ENCODE results near the genes TSPY9, USP9Y, RBMY1D and RBMY1F.

DNA sequence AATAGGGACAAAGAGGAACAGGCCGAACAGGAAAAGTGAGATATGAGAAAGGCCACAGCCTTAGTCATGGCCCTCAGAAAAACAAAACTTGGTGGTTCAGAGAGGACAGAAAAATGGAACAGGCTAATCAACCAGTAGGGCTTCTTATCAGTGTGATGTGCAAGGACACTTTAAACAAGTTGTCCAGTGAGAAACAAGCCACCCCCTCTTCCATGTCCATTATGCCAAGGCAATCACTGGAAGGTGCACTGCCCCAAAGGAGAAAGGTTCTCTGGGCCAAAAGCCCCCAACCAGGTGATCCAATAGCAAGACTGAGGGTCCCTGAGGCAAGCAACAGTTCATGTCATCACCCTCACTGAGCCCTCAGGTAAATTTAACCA is 261.1 kb upstream of the AMELY start:
- PRO-cap, 2 experiments: no peak in any of the 2 experiments
- RAMPAGE, long total RNA, 4 experiments: no peak in any of the 4 experiments

- PRO-cap, 2 experiments: no peak in any of the 2 experiments
- RAMPAGE, long total RNA, 4 experiments: no peak in any of the 4 experiments
Measured at GRCh38 chrY:9486964-9487464, at the start of gene TSPY9. Gene TSPY9, plus strand, starts transcription at chrY:9487267.

DNA sequence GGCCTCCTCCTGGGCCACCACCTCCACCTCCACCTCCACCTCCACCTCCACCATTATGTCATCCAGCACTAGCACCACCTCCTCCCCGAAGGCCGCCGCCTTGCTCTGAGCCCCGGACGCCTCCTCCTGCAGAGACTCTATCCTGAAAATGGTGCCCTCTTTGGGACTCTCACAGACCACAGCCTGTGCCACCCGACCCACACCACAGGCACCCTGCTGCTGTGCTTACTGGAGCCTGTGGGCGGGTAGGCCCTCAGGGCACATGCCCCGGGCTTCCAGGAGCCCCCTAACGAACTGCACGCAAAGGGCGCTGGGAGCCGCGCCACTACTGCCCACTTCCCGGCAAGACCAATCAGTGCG is 541.2 kb downstream of the TSPY10 start:
- PRO-cap, 2 experiments: no peak in any of the 2 experiments
- RAMPAGE, long total RNA, 4 experiments: no peak in any of the 4 experiments

GRCh38 chrY:10832477-10832764 is 1304.7 kb downstream of the TSPY10 start:
- PRO-cap, 2 experiments: no peak in any of the 2 experiments
- RAMPAGE, long total RNA, 4 experiments: no peak in any of the 4 experiments

- PRO-cap, 2 experiments: no peak in any of the 2 experiments
- RAMPAGE, long total RNA, 4 experiments: no peak in any of the 4 experiments
Measured at GRCh38 chrY:12700993-12701370, at the start of gene USP9Y. Gene USP9Y, plus strand, starts transcription at chrY:12701231.

- PRO-cap, 2 experiments: no peak in any of the 2 experiments
- RAMPAGE, long total RNA, 4 experiments: no peak in any of the 4 experiments
Measured at GRCh38 chrY:15424680-15425434, 900.5 kb downstream of the NLGN4Y start.

DNA sequence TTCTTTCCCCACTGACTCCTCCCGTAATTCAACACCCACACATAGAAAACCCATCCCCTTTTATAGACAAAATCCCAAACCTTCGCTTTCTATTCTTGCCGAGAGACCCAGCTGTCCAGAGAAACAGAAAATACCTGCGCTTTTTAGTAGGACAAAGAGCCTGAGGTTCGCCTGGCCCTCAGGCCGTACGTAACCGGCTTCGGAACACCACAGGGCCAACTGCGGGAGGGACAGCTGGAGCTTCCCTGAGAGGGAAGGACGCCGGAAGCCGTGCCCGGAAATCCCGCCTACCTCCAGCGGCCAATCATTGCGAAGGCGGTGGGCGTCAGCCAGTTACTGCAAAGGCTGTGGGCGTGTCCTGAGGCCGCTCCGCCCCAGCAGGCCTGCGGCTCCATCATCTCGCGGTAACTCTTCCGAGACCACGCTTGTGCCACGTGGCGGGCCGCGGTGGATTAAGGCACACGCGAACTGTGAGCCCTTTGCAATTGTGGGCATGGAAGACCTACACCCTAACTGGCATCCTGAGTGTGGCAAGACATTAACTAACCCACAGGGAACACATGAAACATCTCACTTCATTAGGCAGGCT is at the start of gene RBMY1D:
TSS of gene RBMY1D (minus strand) at position 282 of the 589 bp plus-strand sequence.
- PRO-cap, 2 experiments: no peak in any of the 2 experiments
- RAMPAGE, long total RNA, 4 experiments: no peak in any of the 4 experiments

GRCh38 chrY:22182722-22183182 is at the start of gene RBMY1F:
Gene RBMY1F, minus strand, starts transcription at chrY:22182923.
- PRO-cap, 2 experiments: no peak in any of the 2 experiments
- RAMPAGE, long total RNA, 4 experiments: no peak in any of the 4 experiments